Right cardiac atrium (tissue), 1 donor: ENCODE data around the gene ERVK3-1.

DNA sequence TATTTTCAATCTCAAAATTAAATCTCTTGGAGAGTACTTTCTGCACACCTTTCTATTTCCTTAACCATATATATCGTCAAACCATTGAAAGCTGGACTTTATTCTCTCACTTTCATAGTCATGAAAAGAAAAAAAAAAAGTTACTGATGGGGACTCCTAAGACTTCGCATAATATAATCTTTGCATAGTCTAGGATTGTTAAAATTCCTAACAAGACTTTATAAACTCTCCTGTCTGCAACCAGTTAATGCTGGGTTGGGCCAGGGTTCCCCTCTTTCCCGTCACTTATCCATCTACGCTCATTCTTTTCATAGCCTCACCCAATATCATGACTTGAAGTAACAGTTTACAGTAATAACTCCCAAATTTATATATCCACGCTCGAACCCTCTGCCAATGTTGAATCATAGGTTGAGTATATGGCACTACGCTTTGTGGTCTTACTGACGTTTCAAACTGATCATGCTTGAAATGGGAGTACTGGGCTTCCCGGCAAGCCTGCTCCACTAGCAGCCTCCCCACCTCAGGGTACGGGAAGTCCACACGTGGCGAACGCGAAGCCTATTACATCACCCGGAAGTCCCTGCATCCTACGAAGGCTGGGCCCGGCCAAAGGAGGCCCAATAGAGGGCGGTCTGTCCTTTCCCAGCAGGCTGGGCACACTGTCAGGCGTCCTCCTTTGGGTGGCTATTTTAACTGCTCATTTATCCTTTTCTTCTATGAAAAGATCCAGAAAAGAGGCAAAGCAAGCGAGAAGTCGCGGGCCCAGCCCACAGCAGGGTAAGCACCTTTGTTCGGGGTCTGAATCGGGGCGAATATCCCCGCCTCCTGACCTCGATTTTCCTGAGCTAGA, 714 bp upstream of the ZNF460 start:
- PRO-cap: bidirectional peak, plus-strand start at position 623 of the sequence, minus-strand start at position 530 of the sequence

GRCh38 chr19:57294097-57294885, 14.0 kb downstream of the ZNF460 start:
- PRO-cap: no peak

DNA sequence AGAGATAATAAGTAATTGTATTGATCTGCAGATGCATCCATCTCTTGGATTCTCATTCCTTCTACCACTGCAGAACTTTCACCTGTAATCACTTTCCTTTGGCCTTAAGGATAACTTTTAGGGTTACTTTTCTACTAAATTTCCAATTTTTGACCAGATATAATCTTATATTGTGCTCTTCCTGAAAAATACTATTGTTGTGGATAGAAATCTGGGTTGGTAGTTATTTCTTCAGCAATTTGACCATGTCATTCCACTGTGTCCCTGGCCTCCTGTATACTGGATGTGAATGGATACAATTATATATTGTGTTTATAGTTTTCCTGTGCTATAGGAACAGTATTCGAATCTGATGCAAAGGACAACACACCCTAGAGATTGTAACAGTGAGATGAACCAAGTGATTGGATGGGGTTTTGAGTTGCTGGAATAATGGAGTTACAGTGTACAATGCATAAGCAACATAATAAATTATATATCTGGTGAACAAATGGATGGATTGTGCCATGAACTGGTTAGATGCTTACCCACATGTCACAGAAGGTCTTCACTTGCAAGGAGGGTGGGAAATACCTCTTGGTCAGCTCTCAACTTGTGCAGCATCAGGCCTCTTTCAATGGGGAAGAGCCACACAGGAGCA, 12.1 kb upstream of the ZNF543 start:
- PRO-cap: no peak

DNA sequence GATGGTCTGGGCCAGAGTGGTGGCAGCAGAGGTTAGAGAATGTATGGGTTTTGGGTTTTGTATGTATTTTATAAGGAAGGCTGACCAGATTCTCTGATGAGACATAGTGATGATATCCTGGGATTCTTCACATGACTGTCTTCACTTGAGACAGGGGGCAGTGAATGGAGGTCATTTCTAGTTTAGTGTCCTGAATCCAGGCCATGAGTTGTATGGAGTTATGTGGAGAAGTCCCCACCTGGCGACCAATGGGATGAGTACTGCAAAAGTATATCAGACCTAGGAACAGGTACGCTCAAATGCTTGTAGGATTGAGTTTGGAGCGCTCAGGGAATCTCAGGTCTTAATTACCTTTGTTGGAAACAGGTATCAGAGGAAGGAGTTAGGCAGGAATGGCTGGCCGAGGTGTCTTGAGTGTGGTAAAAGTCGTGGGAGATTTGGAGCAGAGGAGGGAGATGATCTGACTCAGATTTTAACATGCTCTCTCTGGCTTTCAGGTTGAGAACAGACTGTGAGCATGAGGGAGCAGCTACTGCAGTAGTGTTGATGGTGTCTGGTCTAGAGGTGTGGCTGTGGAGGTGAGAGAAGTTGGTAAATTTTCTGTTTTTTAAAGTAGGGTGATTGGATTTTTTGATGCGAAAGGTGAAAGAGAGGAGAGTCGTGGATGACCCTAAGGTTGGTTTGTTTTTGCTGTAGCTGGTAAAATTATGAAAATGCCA, 1.2 kb downstream of the ZNF304 start:
- PRO-cap: no peak

DNA sequence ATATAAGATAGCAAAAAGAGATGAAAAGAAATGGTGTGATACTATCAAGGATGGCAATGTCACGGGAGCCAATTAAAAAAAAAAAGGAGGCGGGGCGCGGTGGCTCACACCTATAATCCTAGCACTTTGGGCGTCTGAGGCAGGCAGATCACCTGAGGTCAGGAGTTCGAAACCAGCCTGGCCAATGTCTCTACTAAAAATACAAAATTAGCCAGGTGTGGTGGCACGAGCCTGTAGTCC, 3.0 kb upstream of the ZNF749 start:
- PRO-cap: no peak

GRCh38 chr19:57434785-57435020, 422 bp upstream of the ZNF749 start:
- PRO-cap: no peak

DNA sequence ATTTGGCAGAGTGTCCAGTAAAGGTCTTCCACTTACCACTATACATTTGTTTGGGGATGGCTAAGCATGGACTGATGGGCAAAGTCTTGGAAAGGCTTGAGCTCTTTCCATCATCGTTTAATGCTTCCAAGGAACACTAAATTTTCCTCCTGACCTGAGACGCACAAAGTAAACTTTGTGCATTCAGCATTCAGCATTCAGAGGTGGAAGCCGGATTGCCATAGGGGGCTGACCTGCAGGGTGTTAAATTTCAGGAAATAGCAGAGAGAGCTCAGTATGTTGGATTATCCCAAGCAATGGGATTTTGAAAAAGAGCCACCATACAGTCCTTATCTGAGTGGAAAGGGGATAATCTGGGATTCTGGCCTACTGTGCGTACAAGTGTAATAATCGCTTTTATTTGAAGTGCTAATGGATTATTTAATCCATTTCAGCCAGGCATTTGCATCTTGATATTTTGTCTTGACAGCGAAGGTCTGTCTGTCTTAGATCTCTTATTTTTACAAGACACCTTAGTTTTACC, 14.0 kb downstream of the ZNF552 start:
- PRO-cap: no peak

DNA sequence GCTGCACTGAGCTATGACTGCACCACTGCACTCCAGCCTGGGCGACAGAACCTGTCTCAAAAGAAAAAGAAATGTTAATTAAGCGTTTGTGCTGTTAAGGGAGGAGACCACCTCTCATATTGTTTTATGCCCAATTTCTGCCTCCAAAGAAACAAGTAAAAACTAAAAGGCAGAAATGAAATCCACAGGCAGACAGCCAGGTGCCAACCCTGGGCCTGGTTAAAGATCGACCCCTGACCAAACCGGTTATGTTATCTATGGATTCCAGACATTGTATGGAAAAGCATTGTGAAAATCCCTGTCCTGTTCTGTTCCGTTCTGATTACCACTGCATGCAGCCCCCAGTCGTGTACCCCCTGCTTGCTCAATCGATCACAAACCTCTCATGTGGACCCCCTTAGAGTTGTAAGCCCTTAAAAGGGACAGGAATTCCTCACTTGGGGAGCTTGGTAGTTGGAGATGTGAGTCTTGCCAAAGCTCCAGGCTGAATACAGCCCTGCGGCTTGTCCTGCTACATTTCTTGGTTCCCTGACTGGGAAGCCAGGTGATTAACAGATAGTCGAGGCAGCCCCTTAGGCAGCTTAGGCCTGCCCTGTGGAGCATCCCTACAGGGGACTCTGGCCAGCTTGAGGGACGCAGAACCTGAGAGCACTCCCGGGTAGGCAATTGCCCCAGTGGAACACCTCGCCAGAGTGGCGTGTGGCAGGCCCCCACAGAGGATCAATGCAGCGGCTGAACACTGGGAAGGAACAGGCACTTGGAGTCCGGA, 679 bp upstream of the ZNF552 start:
- PRO-cap: no peak

- PRO-cap: bidirectional peak, plus-strand start at chr19:58305384, minus-strand start at chr19:58305224
Observed at GRCh38 chr19:58305309-58306248, at the start of gene ERVK3-1. Gene ERVK3-1, plus strand, starts transcription at chr19:58305377.

GRCh38 chr19:58392284-58393060, 3.0 kb upstream of the RNF225 start:
- PRO-cap: no peak

DNA sequence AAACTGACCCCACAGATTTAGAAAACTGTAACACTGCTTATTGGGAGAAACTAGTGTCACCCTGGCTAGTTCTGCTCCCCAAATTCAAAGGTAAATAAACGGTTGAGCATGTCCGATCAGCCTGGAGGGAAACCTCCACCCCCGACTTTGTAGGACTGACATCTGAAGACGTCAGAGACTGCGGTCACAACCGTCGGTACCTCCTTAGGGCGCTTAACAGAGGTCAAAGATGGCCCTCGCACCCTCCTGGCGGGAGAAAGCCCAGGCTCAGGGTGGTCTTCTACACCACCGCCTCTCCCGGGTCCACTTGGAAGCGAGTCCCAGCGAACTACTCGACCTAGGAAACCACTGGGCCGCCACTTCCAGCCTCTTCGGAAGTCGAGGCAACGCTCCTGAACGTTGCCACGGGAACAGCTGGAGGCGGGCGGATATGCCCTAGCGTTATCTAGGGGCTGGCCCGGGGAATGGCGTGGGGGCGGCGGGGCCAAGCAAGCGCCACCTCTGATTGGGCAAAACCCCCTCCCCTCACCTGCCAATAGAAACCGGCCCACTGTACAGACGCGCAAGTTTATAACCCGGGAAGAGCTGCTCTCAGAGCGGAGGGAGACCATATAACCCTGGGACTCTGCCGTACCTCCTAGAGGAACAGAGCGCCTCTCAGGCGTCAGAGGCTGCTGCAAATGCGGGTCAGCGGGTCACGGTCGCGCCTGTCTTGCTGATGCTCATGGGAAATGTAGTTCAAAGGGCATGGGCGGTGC, 655 bp upstream of the ZNF446 start:
- PRO-cap: bidirectional peak, plus-strand start at position 555 of the sequence, minus-strand start at position 466 of the sequence; bidirectional peak, plus-strand start outside the sequence, minus-strand start at position 670 of the sequence

- PRO-cap: no peak
Observed at GRCh38 chr19:58511419-58511670, 447 bp downstream of the SLC27A5 start.

- PRO-cap: bidirectional peak, plus-strand start at chr19:58562555, minus-strand start at chr19:58562418
Observed at GRCh38 chr19:58562243-58563247, 4.1 kb upstream of the UBE2M start.

DNA sequence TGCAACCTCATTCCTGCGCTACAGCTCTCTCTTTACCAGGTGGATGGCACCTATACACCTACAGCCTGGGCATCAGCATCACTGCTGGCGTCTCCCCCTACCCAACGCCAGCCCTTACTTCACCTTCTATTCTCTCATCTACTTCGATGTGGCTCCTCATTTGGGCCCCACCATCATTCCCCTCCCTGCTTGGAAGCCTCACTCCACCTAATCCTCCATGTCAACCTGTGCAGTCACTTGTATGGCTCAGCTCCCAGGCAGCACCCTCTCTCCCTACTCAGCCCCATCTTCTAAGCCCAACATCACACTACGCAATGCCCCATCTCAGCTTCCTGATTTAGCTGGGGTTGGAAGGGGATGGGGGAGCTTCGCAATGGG, 1.1 kb downstream of the MZF1 start:
- PRO-cap: no peak

DNA sequence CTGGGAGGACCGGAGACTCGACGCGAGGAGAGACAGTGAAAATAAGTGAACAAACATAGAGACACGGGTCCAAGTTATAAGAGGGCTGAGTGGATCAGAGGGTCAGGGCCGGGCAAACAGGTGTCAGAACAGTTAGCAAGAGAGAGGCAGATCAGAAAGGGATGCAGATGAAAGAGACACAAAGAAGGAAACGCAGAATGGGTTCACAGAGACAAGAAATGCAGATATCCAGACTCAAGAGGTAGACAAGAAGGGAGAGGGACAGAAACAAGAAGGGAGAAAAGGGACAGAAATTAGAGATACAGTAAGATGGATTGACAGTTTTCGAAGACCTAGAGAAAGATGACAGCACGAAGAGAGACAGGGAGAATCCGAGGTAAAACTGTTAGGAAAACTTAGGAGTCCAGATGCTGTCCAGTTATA, 745 bp upstream of the MZF1 start:
- PRO-cap: no peak